SK-N-SH (cell line): ENCODE measurements around the gene C19orf25.

GRCh38 chr19:1373904-1374807, 9.6 kb upstream of the NDUFS7 start:
- RRBS, result no CpG with 5 or more reads among the region's 25 CpGs
CAGE:
- cytosol, long polyA plus RNA, result no peak
- long polyA plus RNA, result no peak
- nucleus, long polyA plus RNA, result no peak

GRCh38 chr19:1424107-1424435, 14.1 kb upstream of the RPS15 start:
- RRBS, result no CpG with 5 or more reads among the region's 17 CpGs
CAGE:
- cytosol, long polyA plus RNA, result no peak
- long polyA plus RNA, result no peak
- nucleus, long polyA plus RNA, result no peak

DNA sequence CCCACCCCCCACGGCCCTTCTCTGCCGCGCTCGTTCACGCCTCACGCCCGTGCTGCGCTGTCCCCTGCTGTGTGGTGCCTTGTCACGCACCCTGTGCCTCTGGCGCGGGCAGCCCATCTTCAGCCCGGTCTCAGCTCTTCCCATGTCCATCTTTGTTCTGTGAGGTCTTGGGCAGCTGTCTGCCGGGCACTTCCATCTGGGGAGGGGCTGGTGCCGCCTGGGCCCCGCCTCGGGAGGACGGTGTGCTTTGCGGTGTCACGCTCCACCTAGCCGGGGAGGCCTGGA, 13.6 kb upstream of the RPS15 start:
- RRBS, result 97% methylated on average over 7 of the region's 20 CpGs
CAGE:
- cytosol, long polyA plus RNA, result no peak
- long polyA plus RNA, result no peak
- nucleus, long polyA plus RNA, result no peak

DNA sequence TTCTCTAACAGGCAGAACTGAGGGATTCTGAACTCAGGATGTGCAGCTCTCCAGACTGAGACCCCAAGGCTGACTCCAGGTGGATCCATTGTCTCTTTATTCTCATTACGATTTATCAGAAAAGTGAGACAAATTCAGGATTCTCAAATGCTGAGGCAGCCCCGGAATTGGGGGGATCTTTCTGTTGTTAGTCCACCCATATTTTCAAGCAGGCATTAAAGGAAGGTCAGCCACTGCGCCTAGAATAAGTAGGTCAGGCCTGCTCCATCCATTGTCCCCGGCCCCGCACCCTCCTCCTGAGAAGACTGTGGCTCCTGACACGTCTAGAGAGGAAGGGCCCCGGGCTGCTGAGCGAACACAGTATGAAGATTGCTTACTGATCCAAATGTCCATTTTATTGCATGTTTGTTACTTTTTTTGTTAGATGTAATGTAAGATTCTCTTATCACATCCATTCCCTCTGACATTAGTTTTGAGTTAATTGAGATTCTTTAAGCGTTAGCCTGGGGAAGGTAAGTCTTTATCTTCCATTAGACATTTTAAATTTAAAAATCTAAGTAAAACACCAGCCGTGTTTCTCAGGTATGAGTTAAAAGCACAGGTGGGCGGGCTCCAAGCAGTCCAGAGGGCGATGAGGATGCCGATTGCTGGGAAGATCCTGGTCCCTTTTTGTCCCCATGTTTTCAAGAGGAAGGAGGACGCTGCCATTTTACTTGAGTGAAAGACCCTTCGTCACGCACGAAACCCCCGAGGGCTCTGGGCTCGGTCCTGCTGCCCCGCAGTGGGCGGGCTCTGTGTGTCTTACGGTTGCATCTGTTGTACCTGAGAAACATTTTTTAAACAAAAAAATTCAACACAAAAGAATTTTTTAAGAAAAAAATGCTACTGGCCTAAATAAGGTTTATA, 10.1 kb upstream of the RPS15 start:
- RRBS, result 96% methylated on average over 5 of the region's 22 CpGs
CAGE:
- cytosol, long polyA plus RNA, result no peak
- long polyA plus RNA, result no peak
- nucleus, long polyA plus RNA, result no peak

GRCh38 chr19:1455356-1456500, 5.8 kb downstream of the APC2 start:
- RRBS, result 97% methylated on average over 9 of the region's 60 CpGs
CAGE:
- cytosol, long polyA plus RNA, result no peak
- long polyA plus RNA, result no peak
- nucleus, long polyA plus RNA, result no peak

DNA sequence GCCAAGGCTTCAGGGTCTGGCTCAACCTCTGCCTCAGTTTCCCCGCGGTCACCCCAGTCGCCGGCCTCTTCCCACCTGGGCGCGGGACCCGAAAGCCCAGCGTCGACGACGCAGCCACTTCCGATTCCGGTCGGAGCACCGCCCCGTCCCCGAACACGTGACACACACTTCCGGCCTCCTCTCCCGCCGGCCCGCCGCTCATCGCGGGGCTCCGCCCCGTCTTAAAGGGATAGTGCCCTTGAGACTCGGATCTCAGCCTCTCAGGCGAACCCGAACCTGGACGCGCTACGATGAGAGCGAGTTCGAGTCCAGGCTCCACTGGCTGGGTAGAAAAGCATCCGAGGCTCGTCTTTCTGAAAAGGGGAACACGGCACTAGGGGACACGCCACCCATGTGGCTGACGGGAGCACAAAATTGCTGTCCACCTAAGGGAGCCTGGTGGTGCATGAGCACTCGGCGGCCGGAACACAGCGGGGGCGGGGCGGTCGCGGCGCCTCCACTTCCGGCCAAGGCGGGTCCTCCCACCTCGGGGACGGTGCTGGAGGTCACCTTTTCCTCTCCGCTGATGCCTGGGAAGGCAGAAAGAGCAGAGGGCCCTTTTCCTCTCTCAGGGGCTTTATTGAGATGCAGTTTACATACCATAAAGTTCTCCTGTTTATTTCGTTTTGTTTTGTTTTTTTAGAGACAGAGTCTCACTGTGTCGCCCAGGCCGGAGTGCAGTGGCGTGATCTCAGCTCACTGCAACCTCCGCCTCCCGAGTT, at the start of gene C19orf25:
Gene C19orf25 (minus strand): TSS at position 128 of the 761 bp plus-strand sequence.
- RRBS, result 2% methylated on average over 24 of the region's 60 CpGs
CAGE:
- cytosol, long polyA plus RNA, result no peak
- long polyA plus RNA, result no peak
- nucleus, long polyA plus RNA, result no peak

DNA sequence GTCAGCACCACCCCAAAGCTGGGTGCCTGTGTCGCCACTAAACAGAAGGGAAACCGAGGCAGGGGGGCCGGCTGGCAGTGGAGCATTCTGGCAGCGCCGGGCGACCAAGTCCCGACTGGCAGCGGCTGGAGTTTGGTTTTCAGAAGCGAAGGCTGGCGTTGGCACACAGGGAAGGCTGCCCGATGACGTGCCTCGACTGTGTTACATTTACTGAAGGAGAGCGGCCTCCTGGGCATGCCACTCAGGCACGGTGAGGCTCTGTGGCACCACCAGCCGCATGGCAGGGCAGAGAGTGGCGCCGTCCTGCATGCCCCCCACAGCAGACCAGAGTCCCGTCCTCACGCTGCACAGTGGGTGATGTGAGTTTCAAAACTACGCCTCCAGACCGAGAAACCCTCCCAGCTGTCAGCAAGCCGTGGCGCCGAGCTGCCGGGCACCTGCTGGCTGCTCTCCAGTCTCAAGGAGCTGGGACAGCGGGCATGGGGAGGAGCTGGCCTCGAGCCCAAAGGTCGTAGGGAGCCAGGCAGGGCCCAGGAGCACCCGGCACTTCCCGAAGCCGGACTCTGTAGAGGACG, 9.3 kb upstream of the MEX3D start:
- RRBS, result 89% methylated on average over 5 of the region's 33 CpGs
CAGE:
- cytosol, long polyA plus RNA, result no peak
- long polyA plus RNA, result no peak
- nucleus, long polyA plus RNA, result no peak

GRCh38 chr19:1609147-1610040, 4.1 kb upstream of the UQCR11 start:
- RRBS, result no CpG with 5 or more reads among the region's 24 CpGs
CAGE:
- cytosol, long polyA plus RNA, result no peak
- long polyA plus RNA, result no peak
- nucleus, long polyA plus RNA, result no peak

DNA sequence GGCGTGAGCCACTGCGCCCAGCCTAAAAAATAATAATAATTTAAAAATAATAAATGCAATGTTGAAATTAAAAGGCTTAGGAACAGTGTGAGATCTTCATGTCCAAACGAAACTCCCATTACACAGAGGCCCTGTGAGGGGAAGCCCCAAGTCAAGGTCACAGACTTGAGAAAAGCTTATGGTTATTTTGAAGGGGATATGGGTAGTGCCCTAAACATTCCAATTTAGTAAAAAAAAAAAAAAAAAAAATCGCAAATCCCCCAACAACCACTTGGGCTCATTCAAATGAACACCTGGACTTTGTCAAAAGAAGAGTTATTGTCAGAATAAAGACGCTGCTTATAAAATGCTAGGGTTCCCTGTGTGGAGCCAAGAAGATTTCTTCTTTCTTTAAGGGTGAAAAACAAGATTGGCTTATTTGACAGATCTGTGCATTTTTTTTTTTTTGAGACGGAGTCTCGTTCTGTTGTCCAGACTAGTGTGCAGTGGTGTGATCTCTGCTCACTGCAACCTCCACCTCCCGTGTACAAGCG, 25.7 kb upstream of the ONECUT3 start:
- RRBS, result no CpG with 5 or more reads among the region's 9 CpGs
CAGE:
- cytosol, long polyA plus RNA, result no peak
- long polyA plus RNA, result no peak
- nucleus, long polyA plus RNA, result no peak

GRCh38 chr19:1747069-1747577, 6.2 kb upstream of the ONECUT3 start:
- RRBS, result no CpG with 5 or more reads among the region's 16 CpGs
CAGE:
- cytosol, long polyA plus RNA, result no peak
- long polyA plus RNA, result no peak
- nucleus, long polyA plus RNA, result no peak

GRCh38 chr19:1821535-1822798, 9.9 kb upstream of the ATP8B3 start:
- RRBS, result 97% methylated on average over 10 of the region's 65 CpGs
CAGE:
- cytosol, long polyA plus RNA, result no peak
- long polyA plus RNA, result no peak
- nucleus, long polyA plus RNA, result no peak

DNA sequence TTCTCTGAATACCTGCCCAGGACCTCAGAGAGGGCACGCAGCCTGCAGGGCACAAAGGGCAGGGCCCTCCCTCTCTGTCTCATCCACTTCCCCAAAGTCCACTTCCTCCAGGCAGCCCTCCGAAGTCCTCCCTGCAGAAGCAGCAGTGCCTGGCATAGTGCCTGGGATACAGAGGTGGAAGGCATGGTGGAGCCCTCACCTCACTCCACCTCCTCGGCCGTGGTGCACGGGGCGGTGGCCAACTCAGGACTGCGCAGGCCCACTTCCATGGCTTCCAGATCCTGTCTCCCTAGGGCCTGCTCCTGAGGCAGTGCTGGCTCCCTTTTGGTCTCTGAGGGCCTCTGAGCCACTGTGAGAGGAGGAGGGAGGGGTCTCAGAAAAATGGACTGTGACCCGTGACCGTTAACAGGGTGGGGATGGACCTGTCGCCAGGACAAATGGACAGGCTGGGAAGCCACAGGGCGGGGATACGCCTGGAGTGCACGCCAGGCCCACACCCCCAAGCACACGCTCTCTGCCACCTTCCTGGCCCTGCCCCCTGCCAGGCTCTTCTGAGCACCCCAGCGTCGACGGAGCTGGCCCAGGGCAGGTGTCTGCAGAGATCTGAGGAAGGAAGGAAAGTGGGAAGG, 8.5 kb downstream of the REXO1 start:
- RRBS, result no CpG with 5 or more reads among the region's 17 CpGs
CAGE:
- cytosol, long polyA plus RNA, result no peak
- long polyA plus RNA, result no peak
- nucleus, long polyA plus RNA, result no peak

- RRBS, result 2% methylated on average over 8 of the region's 46 CpGs
CAGE:
- cytosol, long polyA plus RNA, result no peak
- long polyA plus RNA, result no peak
- nucleus, long polyA plus RNA, result no peak
Measured at GRCh38 chr19:1864603-1865281, 1.4 kb upstream of the KLF16 start.

DNA sequence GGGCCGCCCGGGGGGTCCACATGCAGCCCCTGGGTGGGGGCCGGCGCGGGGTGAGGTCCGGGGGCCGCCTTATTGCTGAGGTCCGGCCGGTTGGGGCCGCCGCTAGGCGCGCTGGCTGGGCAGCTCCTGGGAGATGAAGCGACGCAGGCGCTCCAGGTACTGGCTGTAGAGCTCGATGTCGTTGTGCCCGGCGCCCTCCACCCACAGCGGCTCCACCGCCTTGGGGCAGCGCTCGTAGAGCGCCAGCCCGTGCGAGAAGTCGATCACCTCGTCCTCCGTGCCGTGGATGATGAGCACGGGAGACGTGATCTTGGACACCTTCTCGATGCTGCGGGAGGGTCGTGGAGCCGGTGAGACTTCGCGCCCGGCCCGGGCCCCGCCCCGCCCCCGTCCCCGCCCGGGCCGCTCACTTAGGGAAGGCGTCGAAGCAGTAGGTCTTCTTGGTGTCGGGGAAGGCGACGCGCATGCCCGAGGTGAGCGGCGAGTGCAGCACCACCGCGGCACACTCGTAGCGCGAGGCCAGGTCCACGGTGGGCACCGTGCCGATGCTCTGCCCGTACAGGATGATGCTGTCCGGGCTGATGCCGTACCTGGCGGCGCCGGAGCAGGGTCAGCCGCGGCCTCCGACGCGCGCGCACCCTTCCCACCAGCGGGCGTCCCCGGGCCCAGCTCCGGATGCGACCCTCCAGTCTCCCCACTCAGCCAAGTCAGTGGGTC, 8.0 kb downstream of the ABHD17A start:
- RRBS, result no CpG with 5 or more reads among the region's 82 CpGs
CAGE:
- cytosol, long polyA plus RNA, result no peak
- long polyA plus RNA, result no peak
- nucleus, long polyA plus RNA, result no peak

- RRBS, result 97% methylated on average over 16 of the region's 45 CpGs
CAGE:
- cytosol, long polyA plus RNA, result no peak
- long polyA plus RNA, result no peak
- nucleus, long polyA plus RNA, result start-site peak on the plus strand at chr19:1924364-1924580, 37 and 25 reads in 2 replicates; start-site peak on the plus strand at chr19:1924860-1924915, 31 and 45 reads in 2 replicates; start-site peak on the plus strand at chr19:1924979-1925083, 38 and 47 reads in 2 replicates
Measured at GRCh38 chr19:1924203-1925104, 16.5 kb upstream of the CSNK1G2 start.

DNA sequence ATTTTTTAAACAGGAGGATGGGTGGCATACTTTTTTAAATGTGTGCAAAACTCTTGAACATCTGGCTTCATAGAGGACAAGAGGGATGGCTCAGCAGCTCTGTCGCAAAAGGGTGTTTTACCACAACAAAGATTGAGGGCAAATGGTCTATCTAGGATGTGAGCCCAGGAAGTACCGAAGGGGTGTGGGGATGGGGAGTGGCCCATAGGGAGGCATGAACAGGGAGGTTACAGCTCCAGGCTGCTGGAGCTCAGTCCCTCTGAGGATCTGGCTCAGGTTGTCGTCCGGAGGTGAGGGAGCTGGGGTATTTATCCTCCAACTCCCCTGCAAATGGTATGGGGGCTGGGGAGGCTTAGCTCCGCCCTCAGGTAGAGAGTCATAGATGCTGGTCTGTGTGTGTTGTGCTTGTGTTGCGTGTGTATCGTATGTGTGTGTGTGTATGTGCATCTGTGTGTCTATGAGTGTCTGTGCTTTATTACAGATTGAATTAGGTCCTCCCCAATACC, 13.2 kb upstream of the CSNK1G2 start:
- RRBS, result no CpG with 5 or more reads among the region's 7 CpGs
CAGE:
- cytosol, long polyA plus RNA, result no peak
- long polyA plus RNA, result no peak
- nucleus, long polyA plus RNA, result no peak

DNA sequence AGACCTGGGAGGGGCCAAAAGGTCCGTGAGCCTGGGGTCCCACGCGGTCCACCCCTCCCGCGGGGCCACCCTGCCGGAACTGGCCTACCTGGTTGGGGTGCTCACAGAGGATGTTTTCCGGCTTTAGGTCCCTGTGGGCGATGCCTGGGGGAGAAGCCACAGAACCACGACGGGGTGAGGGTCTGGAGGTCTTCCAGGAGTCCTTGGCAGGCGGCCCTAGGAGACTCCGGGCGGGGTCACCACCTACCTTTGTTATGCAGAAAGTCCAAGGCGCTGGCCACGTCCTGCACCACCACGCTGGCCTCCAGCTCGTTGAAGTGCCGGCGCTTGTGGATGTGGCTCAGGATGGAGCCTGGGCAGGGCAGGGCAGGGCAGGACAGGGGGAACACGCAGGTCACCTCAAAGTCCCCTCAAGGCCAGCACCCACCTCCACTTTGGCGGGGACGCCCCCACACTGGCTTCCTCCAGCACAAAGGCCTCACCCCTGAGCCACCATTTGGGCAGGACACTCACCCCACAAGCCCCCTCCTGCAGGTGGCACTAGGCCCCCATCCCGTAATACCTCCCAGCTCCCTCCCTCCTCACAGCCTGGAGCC, 8.4 kb downstream of the MKNK2 start:
- RRBS, result 84% methylated on average over 8 of the region's 23 CpGs
CAGE:
- cytosol, long polyA plus RNA, result no peak
- long polyA plus RNA, result no peak
- nucleus, long polyA plus RNA, result no peak

DNA sequence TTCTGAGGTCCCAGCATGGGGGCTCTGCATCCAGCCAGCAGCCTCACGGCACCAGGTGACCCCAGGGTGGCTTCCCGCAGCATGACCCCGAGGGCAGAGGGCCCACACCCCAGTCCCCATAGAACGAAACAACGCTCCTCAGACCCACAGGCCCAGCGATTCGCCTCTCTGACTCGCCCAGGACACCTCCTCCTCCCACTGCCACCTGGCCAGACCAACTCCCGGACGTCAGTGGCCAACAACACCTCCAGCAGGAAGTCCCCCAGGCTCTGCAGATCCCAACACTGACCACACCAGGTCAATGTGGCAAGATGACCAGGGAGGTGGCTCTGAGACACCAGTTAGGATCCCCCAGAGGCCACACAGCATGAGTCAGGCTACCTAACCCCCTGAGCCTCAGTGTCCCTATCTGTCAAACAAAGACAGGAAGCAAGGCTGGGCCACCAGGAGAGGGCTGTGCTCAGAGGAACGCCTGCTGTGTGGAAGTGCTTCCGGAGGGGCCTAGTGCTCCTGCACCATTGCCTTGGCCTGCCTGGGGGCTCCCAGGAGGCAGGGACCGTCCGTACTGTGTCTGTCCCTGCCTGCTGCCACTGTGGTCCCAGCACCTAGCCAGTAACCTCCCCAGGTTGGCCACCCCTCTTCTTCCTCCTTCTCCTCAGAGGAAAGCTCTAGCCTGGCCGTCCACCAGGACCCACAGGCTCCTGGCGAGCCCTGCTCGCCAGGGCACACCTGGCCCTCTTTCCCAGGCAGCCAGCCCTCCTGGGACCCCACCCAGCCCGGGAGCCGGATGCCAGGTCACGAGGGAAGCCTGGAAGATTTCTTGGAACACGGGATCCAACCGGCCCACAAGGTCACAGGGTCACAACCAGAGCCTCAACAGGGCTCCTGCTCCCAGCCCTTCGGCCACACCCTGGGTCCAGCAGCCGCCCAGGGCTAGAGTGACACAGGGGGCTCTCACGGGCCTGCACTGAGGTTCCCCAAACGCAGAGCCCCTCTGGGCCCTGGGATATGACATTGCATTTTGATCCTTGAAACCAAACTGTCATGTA, 5.8 kb downstream of the MKNK2 start:
- RRBS, result 94% methylated on average over 4 of the region's 26 CpGs
CAGE:
- cytosol, long polyA plus RNA, result no peak
- long polyA plus RNA, result no peak
- nucleus, long polyA plus RNA, result no peak

GRCh38 chr19:2087044-2087537, 9.0 kb downstream of the MOB3A start:
- RRBS, result no CpG with 5 or more reads among the region's 9 CpGs
CAGE:
- cytosol, long polyA plus RNA, result no peak
- long polyA plus RNA, result no peak
- nucleus, long polyA plus RNA, result no peak

GRCh38 chr19:2094994-2095716, 971 bp downstream of the MOB3A start:
- RRBS, result 11% methylated on average over 17 of the region's 38 CpGs
CAGE:
- cytosol, long polyA plus RNA, result no peak
- long polyA plus RNA, result no peak
- nucleus, long polyA plus RNA, result no peak